ENCODE data around the gene ANAPC15.

DNA sequence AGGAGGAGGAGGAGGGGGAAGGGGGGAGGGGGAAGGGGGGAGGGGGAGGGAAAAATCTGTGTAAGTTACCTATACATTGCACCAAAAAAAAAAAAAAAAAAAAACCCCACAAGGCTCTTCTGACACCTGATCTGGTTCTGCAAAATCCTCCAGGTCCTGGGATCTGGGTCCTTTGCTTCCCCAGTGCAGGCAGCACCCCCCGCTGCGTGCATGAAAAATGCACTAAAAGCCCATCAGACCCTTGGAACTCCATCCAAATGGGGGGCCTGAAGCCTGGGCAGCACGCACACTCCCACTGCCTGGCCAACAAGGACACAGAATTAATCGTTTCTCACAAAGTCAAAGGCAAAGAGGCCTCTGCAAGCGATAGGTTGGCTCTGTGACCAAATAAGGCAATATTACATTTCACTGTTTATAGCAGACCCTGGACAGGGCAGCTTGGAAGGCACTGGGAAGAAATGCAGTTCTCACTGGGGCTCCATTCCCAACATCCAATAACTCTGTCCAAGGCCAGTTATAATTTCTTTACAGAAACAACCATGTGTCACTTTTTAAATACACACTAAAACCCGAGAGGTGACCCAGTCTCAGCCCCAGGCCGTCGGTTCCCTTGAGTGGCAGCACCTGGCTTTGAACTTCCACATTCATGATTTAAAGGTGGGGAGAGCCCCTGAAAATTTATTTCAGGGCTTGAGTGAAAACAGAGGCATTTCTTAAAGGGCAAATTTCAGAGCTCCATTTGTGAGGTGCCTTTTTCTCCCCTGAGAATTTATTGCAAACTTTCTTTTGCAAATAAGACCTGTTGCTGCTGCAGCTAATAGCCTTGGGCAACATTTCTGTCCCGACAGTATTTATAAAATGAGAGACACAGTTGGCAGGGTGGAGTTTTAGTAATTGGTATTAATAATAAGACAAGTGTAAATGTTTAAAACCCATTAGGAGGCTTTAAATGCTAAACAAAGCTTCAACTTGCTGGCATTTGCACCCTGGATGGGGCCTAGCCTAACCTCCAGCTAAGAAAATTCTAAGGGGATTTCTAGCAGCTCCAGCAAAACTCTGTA, 114.4 kb upstream of the ANO1 start:
- RRBS: no CpG with 5 or more reads among the region's 9 CpGs

GRCh38 chr11:69965763-69966746, 112.1 kb upstream of the ANO1 start:
- RRBS: 80% methylated on average over 4 of the region's 25 CpGs

GRCh38 chr11:70029225-70029920, 48.7 kb upstream of the ANO1 start:
- RRBS: no CpG with 5 or more reads among the region's 12 CpGs

- RRBS: no CpG with 5 or more reads among the region's 2 CpGs
Observed at GRCh38 chr11:70050457-70050666, 27.8 kb upstream of the ANO1 start.

DNA sequence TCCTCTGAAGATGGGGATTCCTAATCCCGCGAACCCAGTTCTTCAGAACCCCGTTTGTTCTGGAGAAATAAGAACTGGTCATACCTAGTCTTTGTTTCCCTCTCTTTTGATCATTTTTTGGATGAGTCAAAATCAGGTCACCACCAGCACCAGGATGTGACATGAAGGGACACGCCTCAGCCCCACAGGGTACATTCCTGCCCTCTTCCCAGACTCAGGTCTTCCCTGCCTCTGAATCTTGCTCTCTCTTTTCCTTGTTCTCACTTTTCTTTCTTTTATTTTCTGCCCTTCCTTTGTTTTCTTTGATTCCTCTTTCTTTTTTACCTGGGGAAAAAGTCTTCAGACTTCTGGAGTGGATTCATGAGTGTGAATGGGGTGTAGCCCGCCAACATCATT, 14.5 kb upstream of the ANO1 start:
- RRBS: no CpG with 5 or more reads among the region's 5 CpGs

GRCh38 chr11:70108056-70108623, 30.0 kb downstream of the ANO1 start:
- RRBS: no CpG with 5 or more reads among the region's 13 CpGs

- RRBS: 42% methylated on average over 2 of the region's 22 CpGs
Observed at GRCh38 chr11:70135370-70136112, 57.4 kb downstream of the ANO1 start.

- RRBS: no CpG with 5 or more reads among the region's 13 CpGs
Observed at GRCh38 chr11:70212251-70212805, 9.2 kb downstream of the FADD start.

DNA sequence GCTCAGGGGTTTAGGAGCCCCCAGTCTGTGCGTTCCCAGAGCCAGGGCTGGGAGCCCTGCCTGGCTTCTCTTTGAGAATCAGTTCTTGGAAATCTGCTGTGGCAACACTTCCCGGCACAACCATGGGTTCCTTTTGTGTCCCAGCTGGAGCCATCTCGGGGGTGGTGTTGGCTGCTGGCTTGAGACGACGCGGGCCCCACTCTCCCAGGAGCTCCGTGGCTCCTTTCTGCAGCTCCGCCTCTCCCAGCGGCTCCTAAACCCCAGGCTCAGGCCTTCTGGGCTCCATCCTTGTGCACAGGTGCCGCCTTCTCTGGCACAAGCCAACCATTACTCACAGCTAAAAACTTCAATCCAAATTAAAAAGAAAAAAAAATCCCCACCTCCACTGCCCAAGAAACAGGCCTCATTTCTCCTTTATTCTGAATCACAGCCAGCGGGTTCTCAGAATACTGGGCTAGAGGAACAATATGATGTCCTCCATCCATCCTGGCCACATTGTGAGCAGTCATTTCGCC, 18.6 kb upstream of the PPFIA1 start:
- RRBS: no CpG with 5 or more reads among the region's 12 CpGs

DNA sequence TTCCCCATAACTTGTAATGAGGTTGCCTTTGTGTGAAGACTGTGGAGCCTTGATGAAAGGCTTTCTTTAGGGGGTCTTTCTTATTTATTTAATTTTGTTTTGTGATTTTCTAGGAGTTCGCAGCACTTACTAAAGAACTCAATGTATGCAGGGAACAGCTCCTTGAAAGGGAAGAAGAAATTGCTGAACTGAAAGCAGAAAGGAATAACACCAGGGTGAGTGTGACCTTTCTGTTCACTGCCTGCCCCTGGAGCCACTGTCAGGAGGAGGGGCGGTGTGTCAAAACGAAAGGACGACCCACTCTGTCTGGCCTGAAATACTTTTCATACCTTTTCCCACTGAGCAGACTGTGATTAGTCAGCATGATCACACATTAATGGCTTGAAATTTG, 53.8 kb downstream of the PPFIA1 start:
- RRBS: no CpG with 5 or more reads among the region's 4 CpGs

- RRBS: no CpG with 5 or more reads among the region's 6 CpGs
Observed at GRCh38 chr11:70330054-70330458, 59.6 kb downstream of the PPFIA1 start.

- RRBS: no CpG with 5 or more reads among the region's 2 CpGs
Observed at GRCh38 chr11:70364293-70364557, 34.1 kb upstream of the CTTN start.

DNA sequence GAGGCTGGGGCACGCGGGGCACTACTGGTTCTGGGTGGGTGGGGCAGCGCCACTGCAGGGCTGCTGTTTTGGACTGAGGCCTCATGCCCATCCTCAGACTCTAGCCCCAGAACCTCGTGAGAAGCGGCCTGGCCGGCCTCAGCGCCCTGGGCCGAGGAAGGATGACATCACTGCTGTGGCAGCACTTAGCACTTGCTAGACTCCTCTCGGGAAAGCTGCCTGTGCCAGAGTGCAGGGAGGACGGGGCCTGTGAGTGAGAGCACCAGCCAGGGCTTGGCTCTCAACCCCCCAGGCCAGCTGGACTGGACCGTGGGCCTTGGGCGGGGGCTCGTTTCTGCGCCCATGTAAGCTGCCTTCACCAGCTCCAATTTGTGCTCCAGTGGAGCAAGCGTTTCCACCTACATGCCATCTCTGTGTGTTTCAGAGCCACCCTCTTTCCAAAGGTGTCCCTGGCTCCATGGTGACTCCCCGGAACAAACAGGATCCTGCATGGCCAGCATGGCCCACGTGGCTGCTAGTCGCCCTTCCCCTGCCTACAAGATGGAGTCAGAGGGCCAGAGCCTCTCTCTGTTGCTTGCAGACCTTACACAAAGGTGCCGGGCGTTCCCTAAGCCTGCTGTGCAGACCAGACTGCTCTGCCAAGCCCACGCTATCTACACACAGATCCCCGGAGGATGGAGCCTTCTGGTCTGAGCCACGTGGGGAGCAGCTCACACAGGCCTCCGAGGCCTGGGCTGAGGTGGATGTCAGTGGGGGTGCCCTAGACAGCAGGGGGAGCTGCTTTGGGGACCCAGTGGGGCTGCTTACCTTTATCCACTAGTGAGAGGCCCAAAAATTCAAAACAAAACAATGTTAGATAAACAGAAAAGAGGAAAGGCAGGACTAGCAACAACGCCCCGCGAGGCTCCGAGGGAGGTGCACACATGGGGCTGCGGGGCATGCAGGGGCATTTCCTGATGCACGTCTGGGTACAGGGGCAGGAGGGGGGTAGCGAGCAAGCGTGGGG, 103.1 kb downstream of the CTTN start:
- RRBS: 87% methylated on average over 4 of the region's 32 CpGs

DNA sequence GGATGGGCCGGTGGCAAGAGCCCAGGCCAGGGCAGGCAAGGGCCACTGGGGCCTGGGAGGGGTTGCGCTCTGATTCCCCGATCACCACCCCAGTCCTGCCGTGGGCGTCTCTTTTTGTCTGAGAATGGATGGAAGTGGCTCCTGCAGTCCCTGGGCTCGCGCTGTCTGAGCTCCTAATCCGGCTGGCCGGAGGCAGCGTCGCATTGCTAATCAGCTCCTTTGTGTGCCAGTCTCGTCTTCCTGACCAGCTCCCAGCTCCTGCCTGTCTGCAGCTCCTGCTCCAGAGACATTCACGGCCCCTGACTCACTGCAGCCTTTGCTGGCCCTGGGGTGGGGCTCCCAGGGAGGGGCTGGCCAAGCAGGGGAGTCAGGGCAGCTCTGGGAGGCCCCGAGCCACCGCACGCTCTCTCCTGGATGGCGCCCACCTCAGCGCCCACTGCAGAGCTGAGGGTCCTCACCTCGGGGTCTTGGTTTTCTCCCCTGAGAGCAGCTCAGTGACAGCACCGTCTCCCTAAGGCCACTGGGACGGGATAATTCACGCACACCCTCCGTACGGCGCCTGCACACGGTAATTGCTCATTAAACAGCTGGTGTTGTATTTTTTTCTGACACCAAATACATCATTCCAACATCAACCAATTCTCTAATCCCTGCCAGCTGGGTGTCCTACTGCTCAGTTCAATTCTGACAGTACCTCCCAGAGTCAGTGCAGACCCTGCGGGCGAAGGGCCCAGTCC, 146.9 kb downstream of the CTTN start:
- RRBS: no CpG with 5 or more reads among the region's 28 CpGs

GRCh38 chr11:70824599-70825366, 426.5 kb downstream of the CTTN start:
- RRBS: 6% methylated on average over 3 of the region's 17 CpGs

DNA sequence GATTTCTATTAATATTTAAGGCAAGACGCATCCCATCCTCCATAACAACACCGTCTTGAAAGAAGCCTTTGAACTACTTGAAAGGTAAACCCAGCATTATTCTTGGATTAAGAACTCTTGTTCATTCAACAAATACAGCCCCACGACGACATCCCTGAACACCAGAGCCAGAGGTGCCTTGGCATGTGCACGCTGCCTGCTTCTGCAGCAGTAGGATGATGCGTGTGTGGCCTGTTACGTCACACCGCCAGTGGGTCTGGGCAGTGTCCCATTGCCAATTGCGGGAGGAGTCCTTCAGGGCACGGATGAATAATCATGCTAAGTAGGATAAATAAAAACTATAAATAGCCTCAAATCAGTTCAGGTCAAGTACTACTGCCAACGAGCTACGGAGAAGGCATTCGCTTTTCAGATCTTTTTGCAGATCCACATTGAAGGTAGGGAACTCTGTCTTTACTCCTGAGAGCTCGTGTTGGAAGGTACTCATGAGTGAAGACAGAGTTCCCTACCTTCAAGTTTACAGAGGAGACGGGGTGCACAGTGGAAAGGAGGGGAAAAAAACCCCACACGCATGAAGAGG, 380.4 kb downstream of the SHANK2 start:
- RRBS: no CpG with 5 or more reads among the region's 16 CpGs

GRCh38 chr11:71421332-71421764, 26.8 kb downstream of the DHCR7 start:
- RRBS: 89% methylated on average over 5 of the region's 8 CpGs

DNA sequence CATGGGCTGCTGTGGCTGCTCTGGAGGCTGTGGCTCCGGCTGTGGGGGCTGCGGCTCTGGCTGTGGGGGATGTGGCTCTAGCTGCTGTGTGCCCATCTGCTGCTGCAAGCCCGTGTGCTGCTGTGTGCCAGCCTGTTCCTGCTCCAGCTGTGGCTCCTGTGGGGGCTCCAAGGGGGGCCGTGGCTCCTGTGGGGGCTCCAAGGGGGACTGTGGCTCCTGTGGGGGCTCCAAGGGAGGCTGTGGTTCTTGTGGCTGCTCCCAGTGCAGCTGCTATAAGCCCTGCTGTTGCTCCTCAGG, 178 bp downstream of the KRTAP5-8 start:
- RRBS: no CpG with 5 or more reads among the region's 4 CpGs

- RRBS: 9% methylated on average over 9 of the region's 49 CpGs
Observed at GRCh38 chr11:71813384-71814173, 19.4 kb upstream of the DEFB108B start.

DNA sequence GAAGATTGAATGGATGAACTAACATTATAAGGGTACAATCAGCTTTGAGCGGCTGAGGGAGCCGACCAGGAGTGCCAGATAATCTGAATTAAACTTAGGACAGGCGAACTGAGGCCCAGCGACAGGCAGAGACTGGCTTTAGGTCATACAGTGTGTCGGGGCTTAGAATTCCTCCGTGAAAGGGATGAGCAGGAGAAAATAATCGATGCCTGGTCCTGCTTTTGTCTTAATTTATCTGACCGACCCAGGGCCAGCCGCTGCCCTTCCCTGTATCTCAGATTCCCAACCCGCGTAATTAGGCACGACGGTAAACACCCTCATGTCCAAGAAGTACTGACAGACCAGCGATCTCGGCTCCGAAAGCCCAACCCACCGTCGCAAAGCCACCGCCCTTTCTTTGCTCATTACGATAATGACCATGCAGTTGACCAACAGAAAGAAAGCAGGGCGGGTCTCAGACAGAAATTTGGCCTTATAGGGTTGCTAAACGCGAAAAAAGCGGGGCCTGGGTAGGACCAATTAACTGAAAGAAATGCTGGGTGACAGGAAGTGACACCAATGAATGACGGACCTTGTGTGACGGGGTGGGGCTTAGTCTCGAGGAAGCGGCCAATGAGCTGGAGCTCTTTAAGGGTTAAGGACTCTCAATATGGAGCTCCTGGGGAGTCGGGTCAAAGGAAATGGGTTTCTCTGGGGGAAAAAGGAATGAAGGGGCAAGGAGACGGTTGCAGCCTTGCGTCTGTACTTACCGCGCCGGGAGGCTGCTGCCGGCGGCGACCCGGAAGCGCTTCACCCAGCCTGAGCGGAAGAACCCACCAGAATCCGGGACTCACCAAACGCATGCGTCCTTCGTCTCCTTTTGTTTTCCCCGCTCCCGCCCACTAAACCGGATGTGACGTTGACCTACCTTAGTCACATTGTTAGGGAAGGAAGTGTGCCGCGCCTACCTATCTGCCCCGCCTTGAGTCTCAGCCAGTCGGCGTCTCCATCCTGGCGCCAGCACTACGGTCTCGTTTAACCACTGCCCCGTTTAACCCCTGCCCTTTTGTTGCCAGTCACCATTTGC, at the start of gene ANAPC15:
TSS of gene ANAPC15 (minus strand) at position 795 of the 1,066 bp plus-strand sequence.
- RRBS: 1% methylated on average over 7 of the region's 57 CpGs